Stomach (tissue), 7 donors: Measurements from ENCODE around the genes TSC22D4 and MOSPD3.

DNA sequence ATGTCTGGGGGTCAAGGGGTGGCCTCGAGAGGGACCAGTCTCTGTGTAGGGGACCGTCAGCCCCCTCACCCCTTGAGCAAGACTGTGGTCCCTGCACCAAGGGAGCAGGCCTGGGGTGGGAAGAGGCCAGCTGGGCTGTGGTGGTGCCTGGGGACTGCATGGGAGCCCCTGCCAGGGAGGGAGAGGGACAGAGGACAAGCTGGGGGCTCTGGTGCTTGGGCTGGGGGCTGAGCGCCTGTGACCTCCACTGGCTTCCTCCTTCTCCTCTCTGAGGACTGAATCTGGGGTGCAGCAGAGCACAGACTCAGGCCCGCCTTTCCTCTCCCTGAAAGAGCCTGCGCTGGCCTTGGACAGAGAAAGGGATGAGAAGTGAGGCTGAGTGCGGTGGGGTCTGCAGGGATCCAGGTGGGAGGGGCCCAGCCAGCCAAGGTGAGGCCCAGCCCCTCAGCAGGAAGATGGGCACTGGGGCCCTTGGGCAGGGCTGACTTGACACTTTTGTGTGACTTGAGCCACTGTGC is 691 bp upstream of the PILRB start:
- PRO-cap, result no peak
- RAMPAGE, long total RNA, 5 experiments, result start-site peak on the plus strand in 1 of 5 experiments, centred at position 240 of the sequence, 22 reads per replicate
- RRBS, result no CpG with 5 or more reads among the region's 6 CpGs

DNA sequence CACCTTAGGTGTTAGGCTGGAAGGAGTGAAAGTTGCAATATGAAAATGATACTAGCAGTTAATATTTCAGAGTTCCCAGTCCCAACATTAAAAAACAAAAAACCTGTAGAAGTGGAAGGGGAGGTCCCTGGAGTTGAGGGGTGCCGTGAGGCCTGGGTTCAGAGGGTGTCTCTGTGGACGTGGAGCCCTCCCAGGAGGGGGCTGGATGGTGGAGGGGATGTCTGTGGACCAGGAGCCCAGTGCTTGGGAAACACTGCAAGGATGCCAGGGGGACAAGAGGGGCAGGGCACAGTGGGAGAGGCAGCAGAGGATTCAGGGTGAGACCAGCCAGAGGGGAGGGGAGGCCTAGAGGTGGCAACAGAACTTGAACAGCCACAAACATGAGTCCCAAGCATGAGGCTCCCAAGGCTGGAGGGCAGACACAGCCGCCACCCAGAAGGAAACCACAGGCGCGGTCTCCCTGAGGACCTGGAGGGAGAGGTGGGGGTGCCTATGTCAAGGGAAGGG is 7.0 kb upstream of the PILRA start:
- PRO-cap, result no peak
- RAMPAGE, long total RNA, 5 experiments, result no peak in any of the 5 experiments
- RRBS, result no CpG with 5 or more reads among the region's 5 CpGs

GRCh38 chr7:100366778-100367004 is 6.6 kb upstream of the PILRA start:
- PRO-cap, result no peak
- RAMPAGE, long total RNA, 5 experiments, result no peak in any of the 5 experiments
- RRBS, result no CpG with 5 or more reads among the region's 7 CpGs

GRCh38 chr7:100382441-100382843 is 9.2 kb downstream of the PILRA start:
- PRO-cap, result no peak
- RAMPAGE, long total RNA, 5 experiments, result no peak in any of the 5 experiments
- RRBS, result no CpG with 5 or more reads among the region's 7 CpGs

DNA sequence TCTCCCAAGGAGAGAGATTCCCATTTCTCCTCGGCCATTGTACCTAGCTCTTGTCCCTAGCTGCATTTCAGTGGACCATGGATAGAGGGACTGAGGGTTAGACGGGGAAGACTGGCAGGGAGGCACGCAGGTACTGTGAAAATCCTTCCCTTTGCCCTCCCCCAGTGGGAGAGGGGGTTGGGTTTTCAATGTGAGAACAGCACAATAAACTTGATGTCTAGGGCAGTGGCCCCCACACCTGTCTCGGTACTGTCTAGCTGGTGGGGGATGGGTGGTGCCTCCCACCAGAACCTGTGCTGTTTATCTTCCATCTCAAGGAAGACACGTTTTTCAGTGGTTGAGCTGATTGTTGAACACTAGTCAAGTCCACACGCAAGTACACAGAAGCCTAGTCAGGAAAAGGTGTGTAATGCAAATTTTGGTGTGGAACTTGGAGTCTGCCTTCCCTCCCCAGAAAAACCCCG is 2.4 kb downstream of the PPP1R35 start:
- PRO-cap, result no peak
- RAMPAGE, long total RNA, 5 experiments, result no peak in any of the 5 experiments
- RRBS, result no CpG with 5 or more reads among the region's 7 CpGs

DNA sequence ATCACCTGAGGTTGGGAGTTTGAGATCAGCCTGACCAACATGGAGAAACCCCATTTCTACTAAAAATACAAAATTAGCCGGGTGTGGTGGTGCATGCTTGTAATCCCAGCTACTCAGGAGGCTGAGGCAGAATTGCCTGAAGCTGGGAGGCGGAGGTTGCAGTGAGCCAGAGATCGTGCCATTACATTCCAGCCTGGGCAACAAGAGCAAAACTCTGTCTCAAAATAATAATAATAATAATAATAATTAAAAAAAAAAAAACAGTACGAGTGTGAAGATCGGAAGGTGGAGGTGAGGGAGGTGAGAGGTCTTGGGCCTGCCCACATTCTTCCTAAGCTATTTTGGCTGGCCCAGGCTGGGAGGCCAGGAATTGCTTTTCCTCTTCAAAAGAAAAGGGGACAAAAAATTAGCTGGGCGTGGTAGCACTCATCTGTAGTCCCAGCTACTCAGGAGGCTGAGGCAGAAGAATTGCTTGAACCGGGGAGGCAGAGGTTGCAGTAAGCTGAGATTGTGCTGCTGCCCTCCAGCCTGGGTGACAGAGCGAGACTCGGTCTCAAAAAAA is 3.8 kb upstream of the PPP1R35 start:
- PRO-cap, result no peak
- RAMPAGE, long total RNA, 5 experiments, result no peak in any of the 5 experiments
- RRBS, result no CpG with 5 or more reads among the region's 9 CpGs

- PRO-cap, result unidirectional peak, minus-strand start at chr7:100468070
- RAMPAGE, long total RNA, 5 experiments, result no peak in any of the 5 experiments
- RRBS, result 80% methylated on average over 6 of the region's 28 CpGs
These were observed 3.9 kb upstream of the SPACDR start for GRCh38 chr7:100467686-100468616.

DNA sequence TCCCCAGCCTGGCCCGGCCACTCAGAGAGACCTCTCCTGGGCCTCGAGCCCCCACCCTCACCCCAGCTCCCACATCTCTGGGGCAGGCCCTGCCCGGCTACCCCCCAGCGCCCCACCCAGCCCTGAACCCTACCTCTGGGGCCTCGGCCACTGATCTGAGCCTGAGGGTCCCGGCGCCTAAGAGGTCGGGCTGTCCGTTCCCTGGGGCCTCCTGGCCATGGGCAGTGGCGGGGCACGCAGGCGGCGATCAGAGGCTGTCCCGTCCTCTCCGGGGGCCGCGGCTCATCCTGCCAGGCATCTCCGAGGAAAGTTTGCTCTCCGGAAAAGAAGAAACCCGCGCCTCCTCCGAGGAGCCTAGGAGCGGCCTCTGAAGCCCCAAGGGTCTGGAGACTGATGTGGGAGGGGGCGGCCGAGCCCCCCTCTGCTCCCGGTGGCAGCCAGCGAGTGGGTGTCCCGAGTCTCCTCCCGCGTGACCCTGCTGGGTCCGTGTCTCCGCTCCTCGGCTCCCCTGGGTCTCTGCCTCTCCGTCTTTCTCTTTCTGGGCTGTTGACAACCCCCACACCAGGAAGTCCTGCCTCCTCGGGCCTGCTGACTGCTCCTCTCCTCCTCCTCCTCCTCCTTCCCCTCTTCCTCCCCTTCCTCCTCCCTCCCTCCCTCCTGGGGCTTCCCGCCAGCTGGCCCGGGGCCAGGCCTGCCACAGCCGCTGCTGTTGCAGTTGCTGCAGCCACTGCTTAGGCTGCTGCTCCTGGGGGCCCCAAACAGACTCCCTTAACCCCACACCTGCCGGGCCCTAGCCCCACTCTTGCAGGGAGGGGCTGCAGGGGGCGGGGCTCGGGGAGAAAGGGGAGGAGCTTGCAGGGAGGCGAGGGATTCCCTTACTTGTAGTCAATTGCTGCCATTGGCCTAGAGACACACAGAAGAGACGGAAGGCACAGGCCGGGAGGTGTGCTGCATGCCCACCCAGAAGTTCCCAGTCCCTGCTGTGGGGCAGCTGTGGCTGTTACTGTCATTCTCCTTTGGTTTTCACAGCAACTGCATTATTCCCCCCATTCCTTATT is at the start of gene TSC22D4:
Gene TSC22D4, minus strand, starts transcription at position 554 of the 1,058 bp plus-strand sequence.
- PRO-cap, result unidirectional peak, minus-strand start at position 540 of the sequence; bidirectional peak, plus-strand start at position 916 of the sequence, minus-strand start at position 573 of the sequence
- RAMPAGE, long total RNA, 5 experiments, result start-site peak on the minus strand in 4 of 5 experiments, centred at positions 506 to 543 of the sequence, 20 to 203 reads per replicate
- RRBS, result 2% methylated on average over 27 of the region's 44 CpGs

- PRO-cap, result no peak
- RAMPAGE, long total RNA, 5 experiments, result no peak in any of the 5 experiments
- RRBS, result no CpG with 5 or more reads among the region's 9 CpGs
These were observed 1.1 kb downstream of the AGFG2 start for GRCh38 chr7:100539950-100540713.

- PRO-cap, result no peak
- RAMPAGE, long total RNA, 5 experiments, result no peak in any of the 5 experiments
- RRBS, result no CpG with 5 or more reads among the region's 8 CpGs
These were observed 5.7 kb downstream of the AGFG2 start for GRCh38 chr7:100544382-100545460.

DNA sequence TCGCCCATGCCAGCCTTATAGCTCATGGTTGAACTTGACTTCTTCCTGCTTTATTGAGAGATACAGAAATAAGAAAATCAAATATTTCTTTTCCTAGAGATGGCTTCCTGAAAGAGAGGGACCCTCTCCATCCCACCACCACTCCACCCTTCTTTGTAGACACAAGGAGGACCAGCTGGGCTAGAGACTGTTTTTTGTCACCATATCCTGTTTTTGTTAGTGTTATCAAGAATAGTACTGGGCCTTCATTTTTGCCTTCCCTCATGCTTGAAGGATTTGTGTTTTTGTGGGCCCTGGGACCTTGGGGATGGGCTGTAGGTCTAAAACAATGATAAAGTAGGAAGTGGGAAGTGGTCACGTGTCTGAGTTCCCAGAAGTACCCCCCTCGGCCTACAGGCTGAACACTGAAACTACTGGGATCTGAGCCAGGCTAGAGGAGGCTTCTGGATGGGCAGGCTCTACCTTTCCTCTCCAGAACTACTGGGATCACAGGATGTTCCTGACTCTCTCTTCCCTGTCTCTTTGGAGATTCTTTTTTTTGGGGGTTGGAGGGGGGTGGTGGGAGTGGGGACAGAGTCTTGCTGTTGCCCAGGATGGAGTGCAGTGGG is 8.9 kb downstream of the AGFG2 start:
- PRO-cap, result no peak
- RAMPAGE, long total RNA, 5 experiments, result no peak in any of the 5 experiments
- RRBS, result no CpG with 5 or more reads among the region's 3 CpGs

DNA sequence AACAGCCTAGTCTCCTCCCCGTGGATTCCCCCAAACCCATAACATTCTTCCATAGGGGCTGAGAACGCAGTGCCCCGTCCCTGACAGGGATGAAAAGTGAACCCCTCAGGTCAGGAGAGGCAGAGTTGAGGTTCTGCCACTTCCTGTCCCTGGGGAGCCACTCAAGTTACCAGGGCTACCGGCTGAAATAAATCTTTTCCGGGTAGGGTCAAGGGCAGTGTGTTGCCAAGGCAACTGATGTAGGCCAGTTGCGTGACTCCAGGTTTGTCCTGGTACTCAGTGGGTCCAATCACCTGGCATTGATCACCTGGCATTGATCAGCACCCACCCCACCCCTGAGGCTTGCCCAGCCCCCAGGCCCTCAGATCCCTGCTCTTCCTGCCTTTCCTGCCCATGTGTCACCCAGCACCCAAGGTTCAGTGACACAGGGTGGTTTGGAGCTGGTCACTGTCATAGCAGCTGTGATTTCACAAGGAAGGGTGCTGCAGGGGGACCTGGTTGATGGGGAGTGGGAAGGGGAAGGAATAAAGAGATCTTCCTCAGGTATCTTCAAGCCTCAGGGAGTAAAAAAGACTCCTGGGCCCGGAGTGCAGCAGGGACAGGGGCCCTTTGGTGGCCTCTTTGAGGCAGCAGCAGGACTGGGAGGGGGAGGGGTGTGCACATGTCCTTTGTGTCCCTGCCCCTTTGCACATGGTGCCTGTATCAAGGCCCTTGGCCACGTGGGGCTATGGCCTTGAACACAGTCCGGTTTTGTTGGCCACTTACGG is 5.8 kb downstream of the SAP25 start:
- PRO-cap, result no peak
- RAMPAGE, long total RNA, 5 experiments, result no peak in any of the 5 experiments
- RRBS, result no CpG with 5 or more reads among the region's 10 CpGs

- PRO-cap, result unidirectional peak, plus-strand start at chr7:100571356
- RAMPAGE, long total RNA, 5 experiments, result no peak in any of the 5 experiments
- RRBS, result no CpG with 5 or more reads among the region's 23 CpGs
These were observed 2.4 kb downstream of the SAP25 start for GRCh38 chr7:100571060-100571898.

- PRO-cap, result bidirectional peak, plus-strand start at chr7:100604897, minus-strand start at chr7:100604780
- RAMPAGE, long total RNA, 5 experiments, result start-site peak on the plus strand in 1 of 5 experiments, at chr7:100604717-100604937 at its widest, 8 reads per replicate
- RRBS, result 5% methylated on average over 2 of the region's 22 CpGs
These were observed 2.5 kb downstream of the PCOLCE start for GRCh38 chr7:100604671-100604985.

DNA sequence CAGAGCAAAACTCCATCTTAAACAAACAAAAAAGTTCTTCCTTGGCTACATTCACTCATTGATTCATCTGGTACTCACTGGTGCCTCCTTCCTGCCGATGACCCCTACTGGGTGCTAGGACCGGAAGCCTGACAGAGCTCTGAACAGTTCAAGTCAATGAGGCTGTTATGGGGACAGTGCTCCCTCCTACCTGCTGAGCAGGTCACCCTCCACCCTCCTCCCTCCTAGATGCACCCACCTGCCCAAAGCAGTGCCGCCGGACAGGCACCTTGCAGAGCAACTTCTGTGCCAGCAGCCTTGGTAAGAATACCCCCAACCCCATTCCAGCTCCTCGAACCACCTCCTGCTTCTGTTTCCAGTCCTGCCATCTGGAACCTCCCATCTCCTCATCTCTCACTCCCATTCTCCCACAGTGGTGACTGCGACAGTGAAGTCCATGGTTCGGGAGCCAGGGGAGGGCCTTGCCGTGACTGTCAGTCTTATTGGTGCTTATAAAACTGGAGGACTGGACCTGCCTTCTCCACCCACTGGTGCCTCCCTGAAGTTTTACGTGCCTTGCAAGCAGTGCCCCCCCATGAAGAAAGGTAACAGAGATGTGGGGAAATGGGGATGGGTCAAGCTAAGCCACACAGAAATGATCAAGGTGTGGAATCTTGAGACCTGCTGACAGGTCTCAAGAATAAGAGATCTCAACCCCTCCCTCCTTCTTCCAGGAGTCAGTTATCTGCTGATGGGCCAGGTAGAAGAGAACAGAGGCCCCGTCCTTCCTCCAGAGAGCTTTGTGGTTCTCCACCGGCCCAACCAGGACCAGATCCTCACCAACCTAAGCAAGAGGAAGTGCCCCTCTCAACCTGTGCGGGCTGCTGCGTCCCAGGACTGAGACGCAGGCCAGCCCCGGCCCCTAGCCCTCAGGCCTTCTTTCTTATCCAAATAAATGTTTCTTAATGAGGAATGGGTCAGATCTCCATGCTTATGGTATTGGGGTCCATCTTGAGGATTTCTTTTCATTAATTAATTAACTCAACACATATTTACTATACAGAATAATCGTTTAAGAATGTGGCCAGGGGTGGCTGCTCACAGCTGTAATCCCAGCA is 4.8 kb upstream of the MOSPD3 start:
- PRO-cap, result no peak
- RAMPAGE, long total RNA, 5 experiments, result no peak in any of the 5 experiments
- RRBS, result 80% methylated on average over 4 of the region's 16 CpGs

GRCh38 chr7:100611809-100612678 is at the start of gene MOSPD3:
TSS of gene MOSPD3 (plus strand) at chr7:100612540.
- PRO-cap, result bidirectional peak, plus-strand start at chr7:100612198, minus-strand start at chr7:100611994; bidirectional peak, plus-strand start at chr7:100612585, minus-strand start at chr7:100612418
- RAMPAGE, long total RNA, 5 experiments, result start-site peak on the plus strand in 4 of 5 experiments, at chr7:100612437-100612581 at its widest, 11 to 119 reads per replicate
- RRBS, result 2% methylated on average over 19 of the region's 63 CpGs

- PRO-cap, result no peak
- RAMPAGE, long total RNA, 5 experiments, result no peak in any of the 5 experiments
- RRBS, result no CpG with 5 or more reads among the region's 13 CpGs
These were observed 365 bp downstream of the TFR2 start for GRCh38 chr7:100640917-100641456.

DNA sequence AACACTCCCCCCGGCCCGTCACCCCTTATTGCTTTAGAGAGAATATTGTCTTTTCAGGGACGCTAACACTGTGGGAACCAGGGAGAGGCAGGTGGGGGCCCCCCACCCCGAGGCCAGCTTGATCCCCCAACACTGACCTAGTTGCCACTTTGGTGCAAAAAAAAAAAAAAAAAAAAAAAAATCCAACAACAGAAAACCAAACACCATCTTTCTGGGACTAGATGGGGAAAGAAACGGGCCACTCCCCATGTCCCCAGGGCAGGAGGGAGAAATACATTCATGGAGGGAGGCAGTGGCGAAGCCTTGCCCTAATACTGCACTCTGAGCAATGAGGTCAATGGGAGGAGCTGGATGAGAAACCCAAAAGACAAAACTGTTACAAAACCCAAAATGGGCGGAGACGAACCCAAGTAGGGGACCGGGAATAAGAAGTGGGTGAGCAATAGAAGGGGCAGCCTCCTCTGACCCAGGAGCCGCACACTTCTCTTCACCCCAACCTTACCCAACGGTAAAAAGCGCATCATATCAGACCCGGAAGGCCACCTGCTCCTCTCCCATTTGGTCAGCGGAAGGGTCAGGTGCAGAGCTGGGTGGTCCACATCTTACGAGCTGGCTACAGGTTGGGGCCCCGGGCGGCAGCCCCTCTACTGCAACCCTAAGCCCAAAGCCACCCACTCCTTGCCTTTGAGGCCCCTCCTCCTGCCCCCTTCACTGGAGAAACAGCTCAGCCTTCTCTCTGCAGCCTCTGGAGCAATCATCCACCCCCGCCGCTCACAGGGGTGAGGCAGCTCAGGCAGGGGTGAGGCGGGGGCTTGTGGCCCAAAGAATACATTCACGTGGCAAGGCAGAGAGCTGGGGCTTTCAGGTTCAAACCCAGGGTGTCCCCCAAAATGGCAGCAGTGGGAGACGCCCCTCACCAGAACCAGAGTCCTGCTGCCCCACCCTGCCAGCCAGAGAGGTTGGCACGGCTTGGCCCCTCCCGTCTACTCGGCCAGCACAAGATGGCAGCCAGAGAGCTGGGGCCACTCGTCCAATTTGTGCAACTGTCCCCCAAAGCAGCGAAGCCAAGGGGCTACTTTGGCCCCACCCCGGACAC is 6.8 kb downstream of the GNB2 start:
- PRO-cap, result unidirectional peak, plus-strand start at position 891 of the sequence
- RAMPAGE, long total RNA, 5 experiments, result start-site peak on the minus strand in 1 of 5 experiments, centred at position 644 of the sequence, 6 reads per replicate
- RRBS, result 77% methylated on average over 7 of the region's 28 CpGs

DNA sequence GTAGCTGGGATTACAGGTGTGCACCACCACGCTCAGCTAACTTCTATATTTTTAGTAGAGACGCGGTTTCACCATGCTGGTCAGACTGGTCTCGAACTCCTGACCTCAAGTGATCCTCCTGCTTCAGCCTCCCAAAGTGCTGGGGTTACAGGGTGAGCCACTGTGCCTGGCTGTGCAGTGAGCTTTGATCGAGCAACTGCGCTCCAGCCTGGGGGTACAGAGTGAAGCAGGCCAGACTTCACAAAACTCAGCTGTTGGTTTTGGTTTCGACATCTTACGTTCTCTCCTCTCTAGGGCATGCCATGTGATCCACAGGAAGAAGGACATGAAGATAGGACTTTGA is 10.9 kb downstream of the EPHB4 start:
- PRO-cap, result no peak
- RAMPAGE, long total RNA, 5 experiments, result no peak in any of the 5 experiments
- RRBS, result no CpG with 5 or more reads among the region's 8 CpGs

DNA sequence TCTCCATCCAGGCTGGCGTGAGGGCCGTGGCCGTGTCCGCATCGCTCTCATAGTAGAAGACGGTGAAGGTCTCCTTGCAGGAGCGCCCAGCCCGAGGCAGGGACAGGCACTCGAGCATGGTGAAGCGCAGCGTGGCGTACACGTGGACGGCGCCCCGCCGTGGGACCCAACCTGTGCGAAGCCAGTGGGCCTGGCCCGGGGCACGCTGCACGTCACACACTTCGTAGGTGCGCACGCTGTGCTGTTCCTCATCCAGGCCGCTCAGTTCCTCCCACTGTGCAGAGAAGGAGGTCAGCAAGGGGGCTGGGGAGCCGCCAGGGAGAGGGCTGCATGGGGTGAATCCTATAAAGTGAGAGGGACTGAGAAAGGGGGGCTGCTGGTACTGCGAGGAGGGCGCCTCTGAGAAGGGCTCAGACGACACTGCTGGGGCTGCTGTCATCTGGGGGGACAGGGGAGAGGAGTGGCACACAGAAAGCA is 3.6 kb downstream of the EPHB4 start:
- PRO-cap, result no peak
- RAMPAGE, long total RNA, 5 experiments, result start-site peak on the minus strand in 2 of 5 experiments, centred at positions 238 to 245 of the sequence, 8 to 20 reads per replicate
- RRBS, result no CpG with 5 or more reads among the region's 29 CpGs